ENCODE measurements around a stretch of chr10.

DNA sequence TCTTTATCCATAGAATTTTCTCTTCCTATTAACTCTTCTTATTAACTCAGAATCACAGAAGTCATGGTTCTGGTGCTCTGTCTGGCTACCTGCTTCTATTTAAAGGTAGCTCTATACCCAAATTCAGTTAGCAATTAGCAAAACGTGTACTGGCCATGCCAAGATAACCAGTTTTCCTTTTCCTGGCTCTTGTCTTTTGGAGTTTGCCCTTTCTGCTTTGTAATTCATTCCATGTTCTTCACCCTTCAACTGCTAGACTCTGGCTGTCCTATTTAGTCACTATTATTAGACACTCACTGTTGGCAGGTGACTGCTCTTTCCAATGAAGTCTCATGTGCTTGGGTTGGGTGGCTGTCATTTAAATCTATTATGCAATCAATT lies 266.4 kb downstream of the GPR158 start:
- RRBS, result no CpG with 5 or more reads among the region's 1 CpG

- RRBS, result 21% methylated on average over 19 of the region's 60 CpGs
These were observed 638 bp downstream of the APBB1IP start for GRCh38 chr10:26438502-26439456.

GRCh38 chr10:26487460-26487996 lies 49.4 kb downstream of the APBB1IP start:
- RRBS, result no CpG with 5 or more reads among the region's 8 CpGs

DNA sequence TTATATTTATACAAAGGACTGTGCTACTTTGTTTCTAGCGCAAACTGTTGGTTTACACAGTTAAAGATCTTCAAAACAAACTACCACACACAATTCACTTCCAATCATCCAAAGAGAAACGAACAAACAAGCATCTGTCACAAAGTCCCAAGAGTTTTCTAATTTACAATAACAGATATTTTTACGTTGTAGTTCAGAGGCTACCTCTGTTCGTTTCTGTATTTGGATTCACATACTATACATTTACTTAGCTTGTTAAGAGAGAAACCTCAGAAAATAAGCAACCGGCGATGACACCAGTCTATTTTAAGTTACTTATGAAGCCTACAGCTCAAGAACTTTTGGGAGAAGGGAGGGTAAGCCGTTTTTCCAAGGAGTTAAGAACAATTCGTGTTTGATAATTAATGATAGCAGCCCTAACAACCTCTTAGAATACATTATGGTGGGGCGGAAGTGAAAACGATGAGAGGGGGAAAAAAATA lies 1.2 kb downstream of the ABI1 start:
- RRBS, result no CpG with 5 or more reads among the region's 10 CpGs

- RRBS, result 3% methylated on average over 13 of the region's 29 CpGs
These were observed 724 bp downstream of the ABI1 start for GRCh38 chr10:26860004-26860463.

DNA sequence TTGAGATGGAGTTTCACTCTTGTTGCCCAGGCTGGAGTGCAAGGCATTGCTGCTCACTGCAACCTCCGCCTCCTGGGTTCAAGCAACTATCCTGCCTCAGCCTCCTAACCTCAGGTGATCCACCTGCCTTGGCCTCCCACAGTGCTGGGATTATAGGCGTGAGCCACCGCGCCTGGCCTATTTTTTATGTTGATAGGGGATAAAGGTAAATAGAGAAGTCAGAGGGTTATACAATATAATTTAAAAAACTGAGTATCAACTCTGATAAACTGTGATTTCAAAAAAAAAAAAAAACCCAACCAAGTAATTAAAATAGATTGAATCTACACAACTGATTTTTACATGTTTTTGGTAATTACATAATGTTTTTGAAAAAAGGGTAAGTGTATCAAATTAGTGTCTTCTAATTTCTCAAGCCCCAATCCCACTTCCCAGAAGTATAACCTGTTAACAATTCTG lies 17.4 kb downstream of the YME1L1 start:
- RRBS, result no CpG with 5 or more reads among the region's 4 CpGs

DNA sequence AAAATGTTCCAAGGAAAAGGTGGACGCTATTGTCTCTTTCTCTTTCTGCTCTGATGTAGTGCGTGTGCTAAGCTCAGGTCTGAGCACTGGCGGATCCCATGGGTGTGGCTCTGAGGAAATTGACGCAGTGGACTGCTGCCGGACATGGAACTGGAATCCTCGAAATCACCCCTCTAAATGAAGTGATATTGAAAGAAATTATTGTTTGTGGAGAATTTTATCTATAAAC lies 22.2 kb upstream of the ACBD5 start:
- RRBS, result no CpG with 5 or more reads among the region's 6 CpGs

DNA sequence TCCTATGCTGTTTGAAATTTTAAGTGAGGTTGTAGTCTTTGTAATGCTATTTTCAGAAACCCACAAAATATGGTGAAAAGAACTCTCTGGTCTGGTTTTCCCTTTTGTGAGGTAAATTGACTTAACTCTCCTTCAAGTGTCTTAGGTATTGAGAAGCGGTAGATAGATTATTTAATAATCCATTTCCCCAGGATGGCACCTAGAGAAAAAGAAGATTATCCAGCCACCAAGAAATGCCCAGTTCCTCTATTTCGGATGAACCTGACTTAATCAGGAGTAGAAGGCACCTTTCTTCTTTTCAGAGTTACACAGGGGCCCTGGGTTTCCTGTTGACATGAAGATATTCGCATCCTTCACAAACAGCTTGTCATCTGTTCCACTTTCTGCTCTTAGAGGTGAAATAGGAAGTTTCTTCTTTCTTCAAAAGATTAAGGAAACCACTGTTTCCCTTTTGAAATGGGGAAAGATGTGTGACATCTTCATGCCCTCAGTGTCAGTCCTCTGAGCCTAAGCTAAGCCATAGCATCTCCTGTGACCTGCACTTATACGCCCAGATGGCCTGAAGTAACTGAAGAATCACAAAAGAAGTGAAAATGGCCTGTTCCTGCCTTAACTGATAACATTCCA lies 39.2 kb upstream of the RAB18 start:
- RRBS, result no CpG with 5 or more reads among the region's 4 CpGs

GRCh38 chr10:27981621-27982126 lies 17.2 kb downstream of the ODAD2 start:
- RRBS, result no CpG with 5 or more reads among the region's 6 CpGs

DNA sequence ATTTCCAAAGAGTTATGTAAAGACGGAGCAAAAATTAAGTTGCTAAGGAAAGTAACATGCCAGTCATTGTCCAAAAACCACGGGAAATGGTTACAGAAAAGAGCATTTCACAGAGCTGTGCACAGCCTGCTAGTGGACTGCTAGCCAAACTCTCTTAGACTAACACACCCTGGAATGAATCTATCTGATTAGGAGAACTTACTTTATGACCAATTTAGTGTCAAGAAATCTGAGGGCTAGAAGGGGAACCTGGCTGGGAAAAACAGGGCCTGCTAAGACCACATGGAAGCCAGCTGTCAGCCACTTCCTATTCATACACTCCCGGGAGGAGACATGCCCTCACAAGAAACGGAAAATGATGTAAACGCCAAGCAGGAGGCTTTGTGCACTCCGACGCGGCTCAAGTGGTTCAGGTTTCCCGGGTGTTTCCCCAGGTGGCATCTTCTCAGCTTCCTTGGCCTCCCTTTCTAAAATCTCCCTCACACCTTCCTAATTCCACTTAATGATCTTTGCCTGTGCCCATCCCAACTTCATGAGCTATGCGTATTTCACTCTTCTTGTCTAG lies 54.7 kb downstream of the MPP7 start:
- RRBS, result 4% methylated on average over 6 of the region's 10 CpGs

GRCh38 chr10:28378999-28379198 lies 76.0 kb upstream of the MPP7 start:
- RRBS, result no CpG with 5 or more reads among the region's 2 CpGs

GRCh38 chr10:28402877-28403237 lies 100.0 kb upstream of the MPP7 start:
- RRBS, result no CpG with 5 or more reads among the region's 4 CpGs

- RRBS, result 3% methylated on average over 15 of the region's 45 CpGs
These were observed 883 bp upstream of the WAC start for GRCh38 chr10:28531963-28532506.

- RRBS, result no CpG with 5 or more reads among the region's 1 CpG
These were observed 33.6 kb downstream of the WAC start for GRCh38 chr10:28566362-28567043.

DNA sequence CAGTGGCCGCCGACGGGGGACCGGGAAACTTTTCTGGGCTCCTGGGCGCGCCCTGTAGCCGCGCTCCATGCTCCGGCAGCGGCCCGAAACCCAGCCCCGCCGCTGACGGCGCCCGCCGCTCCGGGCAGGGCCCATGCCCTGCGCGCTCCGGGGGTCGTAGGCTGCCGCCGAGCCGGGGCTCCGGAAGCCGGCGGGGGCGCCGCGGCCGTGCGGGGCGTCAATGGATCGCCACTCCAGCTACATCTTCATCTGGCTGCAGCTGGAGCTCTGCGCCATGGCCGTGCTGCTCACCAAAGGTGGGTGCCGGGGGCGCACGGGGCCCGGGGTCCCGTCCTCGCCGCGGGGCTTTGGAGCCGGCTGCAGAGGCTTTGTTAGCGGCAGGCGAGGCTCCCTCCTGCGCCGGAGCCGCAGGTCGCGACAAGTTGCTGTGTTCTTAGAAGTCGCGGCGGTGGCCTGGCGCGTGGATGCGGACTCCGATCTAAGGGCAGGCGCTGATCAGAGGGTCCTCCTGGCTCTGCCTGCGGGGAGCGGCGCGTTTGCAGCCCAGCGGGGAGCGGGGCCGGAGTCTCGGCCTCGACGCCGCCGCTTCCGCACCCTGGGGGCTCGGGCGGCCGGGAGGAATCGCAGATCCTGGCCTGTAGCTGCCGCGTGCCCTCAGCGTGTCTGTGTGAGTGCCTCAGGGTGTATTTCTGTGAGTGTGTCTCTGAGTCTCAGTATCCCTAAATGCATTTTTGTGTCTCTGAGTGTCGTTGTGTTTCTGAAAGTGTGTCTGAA lies 544 bp downstream of the BAMBI start:
- RRBS, result 3% methylated on average over 33 of the region's 82 CpGs

DNA sequence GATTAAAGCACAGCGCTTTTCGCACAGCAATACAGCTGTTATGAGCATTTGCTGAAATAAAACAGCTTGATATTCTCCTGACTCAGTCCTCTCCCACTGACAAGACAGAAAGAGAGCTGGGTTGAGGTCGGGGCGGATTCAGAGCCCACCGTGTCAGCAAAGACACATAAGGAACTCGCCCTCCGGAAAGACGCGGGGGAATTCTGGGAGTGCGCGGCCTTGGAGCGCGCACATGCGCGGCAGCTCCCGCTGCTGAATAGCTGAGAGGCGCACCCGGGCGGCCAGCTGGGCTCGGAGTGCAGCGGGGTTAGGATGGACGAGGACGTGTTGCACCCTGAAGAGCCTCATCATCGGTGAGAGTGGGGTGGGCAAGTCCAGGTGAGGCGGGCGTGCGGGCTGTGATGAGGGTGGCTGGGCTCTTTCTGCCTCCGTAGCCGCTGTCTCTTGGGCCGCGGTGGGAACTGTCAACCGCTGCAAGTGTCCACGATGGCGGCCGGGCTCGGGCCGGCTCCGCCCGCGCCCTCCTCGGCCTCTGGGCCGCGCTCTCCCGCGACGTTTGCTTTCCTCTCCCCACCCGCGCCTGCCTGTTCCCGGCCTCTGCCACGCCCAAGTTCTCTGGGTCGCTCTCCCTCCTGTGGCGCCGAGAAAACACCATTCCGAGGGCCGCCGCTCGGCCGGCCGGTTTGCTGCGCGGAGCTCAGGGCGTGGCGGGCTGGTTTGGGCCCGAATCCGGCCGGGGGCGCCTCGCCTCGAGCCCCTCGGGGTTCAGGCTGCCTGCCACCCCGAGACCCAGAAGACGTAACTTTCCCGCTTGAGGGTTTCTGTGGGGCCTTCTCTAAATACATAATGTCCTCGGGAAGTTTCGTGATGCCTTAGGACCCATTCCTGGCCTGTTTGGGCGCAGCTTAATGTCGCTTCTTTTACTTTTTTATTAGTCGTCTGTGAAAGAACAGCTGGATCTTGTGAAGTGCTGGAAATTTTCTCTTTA lies 120.7 kb downstream of the LYZL1 start:
- RRBS, result 40% methylated on average over 11 of the region's 78 CpGs

DNA sequence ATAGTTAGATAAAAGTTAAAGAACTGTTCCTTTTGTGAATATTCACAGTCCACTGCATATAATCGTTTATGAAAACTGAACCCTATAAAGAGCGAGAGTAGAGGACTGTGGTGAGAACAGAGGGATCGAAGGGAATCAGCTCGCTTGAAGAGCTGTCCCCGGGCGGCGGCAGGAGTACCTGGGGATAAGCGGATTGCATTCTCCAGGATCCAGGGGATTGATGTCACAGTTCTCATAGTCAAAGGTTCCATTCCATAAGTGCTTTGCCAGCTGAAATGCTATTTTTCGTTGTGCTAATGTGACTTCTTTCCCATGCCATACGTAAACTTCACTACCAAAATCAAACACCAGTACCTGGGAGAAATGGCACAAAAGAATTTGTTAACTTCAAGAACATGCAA lies 150.3 kb downstream of the SVIL start:
- RRBS, result no CpG with 5 or more reads among the region's 10 CpGs

DNA sequence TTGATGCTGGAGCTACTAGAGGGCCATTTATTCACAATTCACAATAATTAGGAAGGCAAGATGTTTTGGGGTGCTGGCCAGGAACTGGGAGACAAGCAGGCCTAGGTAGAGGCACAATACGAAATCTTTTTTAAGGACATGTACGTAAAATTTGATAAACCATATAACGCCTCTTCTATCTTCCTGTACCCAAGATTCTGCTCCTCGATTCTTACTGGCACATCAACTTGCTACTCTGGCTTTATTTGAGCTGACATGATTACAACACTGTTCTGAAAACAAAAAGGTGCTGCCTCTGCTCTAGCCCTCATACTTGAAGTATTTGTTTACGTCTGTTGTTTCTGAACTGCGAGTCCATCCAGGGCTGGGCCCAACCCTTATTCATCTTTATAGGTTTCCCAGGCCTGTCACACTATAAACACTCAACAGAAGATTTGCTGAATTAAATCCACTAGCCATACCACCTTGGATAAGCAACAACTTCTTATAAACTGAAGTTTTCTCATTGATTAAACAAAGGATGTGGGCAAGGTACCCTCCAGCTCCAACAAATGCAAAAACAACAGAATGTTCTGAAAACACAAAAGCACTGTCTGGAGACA lies 96.2 kb upstream of the SVIL start:
- RRBS, result no CpG with 5 or more reads among the region's 6 CpGs

DNA sequence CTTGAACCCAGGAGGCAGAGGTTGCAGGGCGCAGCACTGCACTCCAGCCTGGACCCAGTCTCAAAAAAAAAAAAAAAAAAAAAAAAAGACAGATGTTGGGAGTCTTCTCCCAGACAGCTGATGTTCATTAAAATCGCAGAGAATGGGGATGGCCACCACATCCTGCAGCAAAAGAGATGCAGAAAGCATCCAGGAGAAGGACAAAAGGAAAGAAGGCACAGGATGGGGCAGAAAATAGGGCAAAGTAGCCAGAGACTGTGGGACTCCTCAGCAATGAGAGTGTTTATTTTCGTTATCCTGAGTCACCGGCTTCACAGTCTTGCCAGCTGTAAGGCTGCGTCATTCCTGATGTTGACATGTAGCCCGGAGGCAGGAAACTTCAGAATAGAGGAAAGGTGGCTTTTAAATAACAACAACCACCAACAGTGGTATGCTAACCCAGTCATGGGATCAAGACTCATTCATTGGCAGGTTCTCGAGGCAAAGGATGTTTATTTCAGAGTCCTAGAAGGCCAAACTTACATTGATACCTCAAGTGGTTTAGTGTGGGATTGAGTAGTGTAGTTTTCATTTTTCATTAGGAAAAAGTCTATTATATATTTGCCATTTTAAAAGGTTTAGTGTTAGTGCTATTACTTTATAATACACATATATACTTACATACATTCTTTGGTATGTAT lies 149.6 kb upstream of the SVIL start:
- RRBS, result 5% methylated on average over 2 of the region's 7 CpGs

- RRBS, result no CpG with 5 or more reads among the region's 9 CpGs
These were observed 177.2 kb upstream of the SVIL start for GRCh38 chr10:29811669-29812577.

Data from UCH-1 (cell line).